ENCODE measurements around the genes GABRA5 and GOLGA8R.

DNA sequence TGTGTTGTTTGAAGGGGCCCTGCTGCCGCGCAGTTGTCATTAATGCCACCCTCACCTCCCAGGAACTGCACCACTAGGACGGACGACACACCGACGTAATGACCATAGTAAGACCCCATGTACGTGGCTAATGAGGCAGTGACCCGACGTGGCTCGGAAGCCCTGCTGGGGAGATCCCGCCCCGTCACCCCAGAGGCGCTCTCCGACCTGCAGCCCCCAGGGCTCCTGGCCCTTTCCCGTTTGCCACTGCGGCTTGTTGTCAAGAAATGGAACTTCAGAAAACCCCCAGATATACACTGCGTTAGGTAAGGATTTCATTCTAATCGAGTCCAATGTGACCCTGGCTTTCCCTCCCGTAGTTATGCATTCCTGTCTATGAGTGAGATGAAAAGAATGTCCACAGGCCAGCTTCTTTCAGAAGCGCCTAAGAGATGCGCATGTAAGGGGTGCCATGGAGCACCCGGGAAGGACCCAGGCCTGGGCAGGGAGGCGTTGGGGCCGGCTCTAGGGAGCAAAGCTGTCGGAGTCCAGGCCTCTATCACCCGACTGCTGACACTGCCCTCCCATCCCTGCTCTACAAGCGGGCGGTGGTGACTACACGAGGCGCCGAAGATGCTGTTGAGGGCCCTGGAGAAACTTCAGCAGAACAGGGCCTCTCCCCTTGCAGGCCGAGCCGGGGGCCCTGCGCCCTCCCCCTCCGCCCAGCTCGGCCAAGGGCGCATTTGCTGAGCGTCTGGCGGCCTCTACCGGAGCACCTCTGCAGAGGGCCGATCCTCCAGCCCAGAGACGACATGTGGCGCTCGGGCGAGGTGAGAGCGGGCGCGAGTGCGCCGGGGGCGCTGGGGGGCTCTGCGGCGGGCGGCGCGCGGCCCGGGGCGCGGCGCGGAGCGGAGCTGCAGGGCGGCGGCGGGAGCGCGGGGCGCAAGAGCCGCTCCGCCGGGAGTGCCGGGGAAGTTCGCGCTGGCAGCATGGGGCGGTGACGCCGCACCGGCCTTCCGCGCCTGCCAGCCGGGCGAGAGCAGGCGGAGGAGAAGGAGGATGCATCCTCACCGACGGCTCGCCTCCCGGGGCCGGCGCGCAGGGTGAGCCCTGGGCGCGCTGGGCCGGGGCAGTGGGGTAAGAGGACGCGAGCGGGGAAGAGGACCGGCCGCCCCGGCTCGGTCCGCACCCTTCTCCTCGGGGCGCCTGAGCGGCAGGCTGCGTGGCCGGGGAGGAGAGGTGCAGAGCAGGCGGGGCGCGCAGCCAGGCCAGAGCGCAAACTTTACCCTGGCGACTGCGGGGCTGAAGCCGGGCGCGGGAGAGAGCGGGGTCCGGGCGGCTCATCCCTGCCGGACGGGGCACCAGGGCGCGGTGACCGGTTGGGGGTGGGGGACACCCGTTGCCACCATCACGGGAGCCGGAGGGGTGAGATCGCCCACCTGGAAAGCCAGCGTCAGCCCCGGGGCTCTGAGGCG is at the start of gene GABRA5:
Gene GABRA5, plus strand, starts transcription at position 760 of the 1,454 bp plus-strand sequence.
- PRO-cap = no peak
- RAMPAGE, long total RNA = no peak

DNA sequence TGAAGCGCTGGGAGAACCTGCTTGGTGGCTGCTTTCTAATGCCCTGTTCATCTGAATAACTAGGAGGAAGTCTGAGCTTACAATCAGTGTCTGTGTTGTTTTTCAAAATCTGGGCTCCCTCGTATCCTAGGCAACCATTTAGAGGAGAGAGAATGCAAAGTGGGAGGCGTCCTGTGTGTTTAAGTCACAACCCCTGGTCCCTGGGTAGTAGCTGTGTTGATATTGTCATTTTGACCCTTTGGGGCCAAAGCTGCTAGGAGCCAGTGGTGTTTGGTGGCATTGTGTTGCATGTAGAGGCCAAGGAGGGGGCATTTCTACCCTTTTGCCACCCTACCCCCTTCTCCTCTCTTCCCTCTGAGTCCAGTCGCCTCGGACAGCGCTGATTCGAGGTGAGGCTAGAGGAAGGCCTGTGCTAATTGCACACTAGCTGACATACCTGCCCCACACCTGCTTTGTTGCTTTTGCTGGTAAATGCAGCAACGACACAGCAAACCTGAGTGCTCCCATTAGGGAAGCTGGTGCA is 100.0 kb downstream of the GABRG3 start:
- PRO-cap = no peak
- RAMPAGE, long total RNA = no peak

GRCh38 chr15:28919765-28920368 is 34.1 kb downstream of the APBA2 start:
- PRO-cap = no peak
- RAMPAGE, long total RNA = no peak

DNA sequence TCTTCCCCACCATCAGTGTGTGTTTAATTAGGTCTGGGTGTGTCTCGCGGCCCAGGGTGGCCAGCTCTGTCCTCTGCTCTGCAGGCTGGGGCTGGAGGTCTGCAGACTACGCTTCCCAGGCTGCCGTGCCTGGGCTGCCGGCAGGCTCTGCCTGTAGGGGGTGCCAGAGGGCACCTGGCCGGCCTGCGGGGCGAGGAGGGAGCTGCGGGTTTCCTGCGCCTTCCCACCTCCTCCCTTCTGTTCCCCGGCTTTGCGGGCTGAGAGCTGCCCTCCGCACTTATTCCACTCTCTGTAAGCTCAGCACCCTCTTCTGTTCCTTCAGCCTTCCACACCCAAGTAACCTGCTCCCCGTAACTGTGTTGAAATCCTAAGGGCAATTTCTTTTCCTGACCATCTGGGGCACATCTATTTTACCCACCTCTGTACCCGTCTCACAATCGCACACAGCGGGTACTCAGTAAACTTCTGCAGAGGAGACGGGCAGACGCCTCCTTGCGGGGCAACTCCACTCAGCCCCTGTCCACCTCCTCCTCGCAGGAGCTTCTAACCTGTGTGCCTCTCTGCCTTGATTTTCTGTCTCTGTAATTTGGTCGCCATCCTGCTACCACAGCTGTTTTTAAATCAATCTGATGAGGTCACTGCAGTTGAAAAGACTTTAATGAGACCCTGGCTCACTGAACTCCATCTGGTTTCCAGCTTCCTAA is 129.6 kb downstream of the NSMCE3 start:
- PRO-cap = no peak
- RAMPAGE, long total RNA = no peak

DNA sequence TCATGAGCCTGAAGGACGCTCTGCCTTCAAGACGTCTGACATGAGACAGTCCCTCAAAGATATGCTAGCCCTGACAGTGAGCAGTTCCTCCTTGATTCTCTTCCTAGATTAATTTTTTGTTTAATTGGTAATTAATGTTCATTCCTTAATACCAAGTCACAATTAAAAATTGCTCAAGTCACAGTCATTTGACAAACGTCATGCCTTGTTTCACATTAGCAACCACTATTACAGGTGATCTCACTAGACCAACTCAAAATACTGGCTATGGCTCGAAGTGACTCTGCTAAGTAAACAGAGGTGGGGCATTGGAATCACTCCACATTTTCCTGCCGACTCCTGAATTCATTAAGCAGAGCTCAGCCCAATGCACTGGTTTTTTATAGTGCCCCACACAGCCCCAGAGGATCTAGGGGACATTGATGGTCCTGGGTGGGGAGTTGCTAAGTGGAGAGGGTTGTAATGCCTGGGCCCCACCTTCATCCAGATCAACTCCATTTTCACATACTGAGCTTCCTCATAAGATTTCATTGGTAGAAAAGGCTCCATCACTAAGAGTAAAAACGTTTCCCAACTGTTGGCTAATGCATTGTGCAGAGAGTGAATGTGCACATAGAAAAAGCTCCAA is 100.0 kb downstream of the ENTREP2 start:
- PRO-cap = no peak
- RAMPAGE, long total RNA = no peak

DNA sequence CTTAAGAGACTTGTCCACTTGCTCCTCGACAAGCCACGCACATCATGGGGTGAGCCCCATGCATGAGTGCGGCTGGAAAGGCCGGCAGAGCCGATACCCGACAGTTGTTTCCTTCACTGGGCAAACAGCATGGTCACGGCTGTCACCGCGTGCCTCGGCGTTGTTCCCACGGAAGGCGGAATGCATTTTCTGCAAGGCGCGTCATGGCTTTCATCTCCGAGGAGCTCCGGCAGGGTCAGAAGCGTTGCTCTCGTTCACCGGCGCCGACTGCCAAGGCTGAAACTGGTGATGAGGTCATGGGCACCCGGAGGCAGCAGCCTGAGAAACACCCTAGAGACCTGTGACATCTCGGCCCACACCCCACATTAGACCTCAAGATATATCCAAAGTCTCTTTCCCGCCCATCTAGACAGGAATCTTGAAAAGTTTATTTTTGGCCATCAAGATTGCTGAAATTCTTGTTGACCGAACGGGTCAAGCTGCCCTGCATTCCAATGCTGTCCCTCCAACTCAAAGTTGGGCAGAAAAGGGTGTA is 546 bp upstream of the TJP1 start:
- PRO-cap = no peak
- RAMPAGE, long total RNA = no peak

DNA sequence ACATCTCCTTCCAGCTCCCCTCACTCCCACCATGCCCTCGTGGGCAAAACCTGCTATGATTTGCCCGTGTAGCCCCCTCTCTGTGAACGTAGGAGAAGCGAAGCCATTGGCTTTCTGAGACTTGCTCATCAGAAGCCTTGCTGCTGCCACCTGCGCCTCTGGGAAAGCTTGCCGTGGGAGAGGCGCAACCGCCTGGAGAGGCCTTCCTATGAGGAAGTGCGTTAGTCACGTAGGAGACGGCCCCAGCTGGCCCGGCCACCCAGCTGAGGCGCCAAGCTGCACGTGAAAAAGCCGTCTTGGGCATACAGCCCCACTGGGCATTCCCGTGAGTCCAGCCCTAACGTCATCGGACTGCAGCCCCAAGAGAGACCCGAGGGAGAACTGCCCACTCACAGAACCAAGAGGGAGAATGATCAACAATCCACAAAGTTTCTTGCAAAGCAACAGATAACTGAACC is 49.1 kb upstream of the TJP1 start:
- PRO-cap = no peak
- RAMPAGE, long total RNA = no peak

- PRO-cap = no peak
- RAMPAGE, long total RNA = no peak
Observed at GRCh38 chr15:30414209-30414433, at the start of gene GOLGA8R. TSS of gene GOLGA8R (minus strand) at chr15:30414260.

DNA sequence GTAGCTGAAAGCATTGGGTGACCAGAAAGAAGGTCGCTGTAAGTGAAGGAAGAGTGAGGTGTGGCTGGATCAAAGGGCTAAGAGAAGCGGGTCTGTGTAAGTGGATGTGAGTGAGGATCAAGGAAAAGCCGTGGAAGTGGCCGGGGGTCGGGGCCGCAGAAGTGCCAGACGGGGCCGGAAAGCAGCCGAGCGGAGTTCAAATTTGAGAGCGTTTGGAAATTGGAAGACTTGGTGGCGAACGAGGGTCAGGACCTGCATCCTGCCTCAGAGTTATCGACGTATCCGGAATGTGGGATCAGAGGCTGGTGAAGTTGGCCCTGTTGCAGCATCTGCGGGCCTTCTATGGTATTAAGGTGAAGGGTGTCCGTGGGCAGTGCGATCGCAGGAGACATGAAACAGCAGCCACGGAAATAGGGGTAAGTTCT is 22.7 kb downstream of the GOLGA8H start:
- PRO-cap = no peak
- RAMPAGE, long total RNA = no peak

DNA sequence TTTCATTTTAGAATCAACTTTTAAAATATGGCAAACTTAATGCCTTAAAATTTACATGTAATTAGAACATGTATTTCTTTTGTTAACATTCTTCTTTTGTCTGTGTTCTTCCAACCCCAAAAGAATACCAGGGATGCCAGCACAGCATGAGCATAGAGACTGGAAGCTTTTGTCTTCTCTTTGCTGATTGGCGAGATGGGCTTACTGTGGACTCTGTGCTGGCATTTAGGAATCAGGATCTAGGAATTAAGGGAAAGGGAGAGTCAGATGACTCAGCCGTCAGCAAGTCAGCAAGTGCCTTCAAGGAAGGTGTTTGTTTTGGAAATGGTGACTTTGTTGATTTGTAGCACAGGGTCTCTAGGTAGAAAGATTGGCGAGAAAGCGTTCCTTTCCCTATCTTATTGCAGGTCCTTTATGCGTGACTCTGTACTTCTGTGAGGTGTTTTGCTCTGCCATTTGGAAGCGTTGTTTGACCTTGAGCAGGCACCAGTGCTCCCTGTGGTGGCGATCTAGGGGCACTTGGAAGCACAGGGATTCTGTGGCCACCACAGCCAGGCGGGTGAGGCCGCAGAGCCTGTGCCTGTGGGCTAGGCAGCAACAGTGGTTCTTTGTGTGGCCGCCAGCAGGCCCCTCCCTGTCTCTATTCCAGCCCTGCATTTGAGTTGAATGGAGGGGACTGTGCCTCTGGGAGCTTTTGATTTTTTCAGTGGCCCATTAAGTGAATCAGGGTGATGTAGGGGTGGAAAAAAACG is 18.8 kb downstream of the FAN1 start:
- PRO-cap = no peak
- RAMPAGE, long total RNA = no peak

DNA sequence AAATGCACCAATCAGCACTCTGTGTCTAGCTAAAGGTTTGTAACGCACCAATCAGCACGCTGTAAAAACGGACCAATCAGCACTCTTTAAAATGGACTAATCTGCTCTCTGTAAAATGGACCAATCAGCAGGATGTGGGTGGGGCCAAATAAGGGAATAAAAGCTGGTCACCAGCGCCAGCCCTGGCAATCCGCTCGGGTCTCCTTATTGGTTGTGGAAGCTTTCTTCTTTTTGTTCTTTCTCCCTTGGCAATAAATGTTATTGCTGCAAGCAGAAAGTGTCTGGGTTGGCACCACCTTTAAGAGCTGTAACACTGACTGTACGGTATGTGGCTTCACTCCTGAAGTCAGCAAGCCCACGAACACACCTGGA is 13.4 kb downstream of the TRPM1 start:
- PRO-cap = no peak
- RAMPAGE, long total RNA = no peak

GRCh38 chr15:31254247-31254667 is 72.4 kb upstream of the KLF13 start:
- PRO-cap = no peak
- RAMPAGE, long total RNA = no peak

DNA sequence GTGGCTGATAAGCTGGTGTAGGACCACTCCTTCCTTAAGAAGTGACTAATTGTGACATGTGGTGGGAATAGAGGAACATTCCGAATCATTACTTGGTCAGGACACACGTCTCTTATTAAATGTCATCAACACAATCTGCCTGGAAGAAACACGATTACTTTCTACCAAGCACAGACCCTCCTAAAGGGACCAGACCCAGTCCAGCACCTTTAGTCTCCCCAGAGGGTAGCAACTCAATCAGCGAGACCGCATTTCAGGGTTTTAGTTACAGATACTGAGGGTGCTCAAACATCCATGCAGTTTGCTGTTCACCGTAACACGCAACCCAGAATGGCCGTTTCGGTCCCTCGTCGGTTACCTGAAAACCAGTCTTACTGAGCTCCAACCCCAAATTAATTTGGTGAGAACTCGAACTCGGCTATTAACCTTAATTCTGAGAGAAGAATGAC is 1.6 kb upstream of the KLF13 start:
- PRO-cap = no peak
- RAMPAGE, long total RNA = no peak

DNA sequence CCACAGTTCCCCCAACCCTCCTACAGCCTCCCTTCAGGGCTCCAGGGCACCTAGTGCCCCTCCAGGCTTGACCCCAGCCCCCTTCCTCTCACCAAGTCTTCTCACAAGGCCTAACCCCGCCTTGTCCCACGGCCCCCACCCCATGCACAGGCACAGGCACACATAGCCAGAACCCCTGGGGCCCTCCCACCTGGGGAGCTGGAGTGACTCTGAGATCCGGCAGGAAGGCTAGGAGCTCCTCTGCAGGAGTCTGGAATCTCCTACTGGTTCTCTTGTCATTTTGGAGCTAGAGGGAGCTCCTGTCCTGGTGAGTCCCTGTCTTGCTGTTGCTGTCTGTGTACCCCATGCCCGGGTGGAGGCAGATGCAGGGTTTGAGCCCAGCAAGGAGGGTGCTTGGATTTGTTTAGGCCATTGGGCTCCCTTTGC is 39.6 kb downstream of the KLF13 start:
- PRO-cap = no peak
- RAMPAGE, long total RNA = no peak

DNA sequence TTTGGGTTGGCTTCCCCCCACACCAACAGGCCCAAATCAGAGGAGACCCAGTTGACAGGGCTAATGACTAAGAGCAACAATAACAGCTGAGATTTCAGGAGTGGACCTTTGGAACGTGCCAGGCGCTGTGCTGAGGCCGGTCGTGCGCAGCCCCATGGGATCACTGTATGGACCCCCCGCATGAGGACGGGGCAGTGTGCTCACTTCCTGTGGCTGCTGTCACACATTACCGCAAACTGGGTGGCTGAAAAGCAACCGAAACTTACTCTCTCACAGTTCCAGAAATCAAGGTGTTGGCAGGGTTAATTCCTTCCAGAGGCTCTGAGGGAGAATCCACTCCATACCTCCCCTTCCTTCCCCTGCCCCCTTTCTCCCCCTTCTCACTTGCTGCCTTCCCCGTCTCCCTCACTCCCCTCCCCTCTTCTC is 41.0 kb downstream of the KLF13 start:
- PRO-cap = no peak
- RAMPAGE, long total RNA = no peak

GRCh38 chr15:31368674-31368894 is 41.9 kb downstream of the KLF13 start:
- PRO-cap = no peak
- RAMPAGE, long total RNA = no peak

DNA sequence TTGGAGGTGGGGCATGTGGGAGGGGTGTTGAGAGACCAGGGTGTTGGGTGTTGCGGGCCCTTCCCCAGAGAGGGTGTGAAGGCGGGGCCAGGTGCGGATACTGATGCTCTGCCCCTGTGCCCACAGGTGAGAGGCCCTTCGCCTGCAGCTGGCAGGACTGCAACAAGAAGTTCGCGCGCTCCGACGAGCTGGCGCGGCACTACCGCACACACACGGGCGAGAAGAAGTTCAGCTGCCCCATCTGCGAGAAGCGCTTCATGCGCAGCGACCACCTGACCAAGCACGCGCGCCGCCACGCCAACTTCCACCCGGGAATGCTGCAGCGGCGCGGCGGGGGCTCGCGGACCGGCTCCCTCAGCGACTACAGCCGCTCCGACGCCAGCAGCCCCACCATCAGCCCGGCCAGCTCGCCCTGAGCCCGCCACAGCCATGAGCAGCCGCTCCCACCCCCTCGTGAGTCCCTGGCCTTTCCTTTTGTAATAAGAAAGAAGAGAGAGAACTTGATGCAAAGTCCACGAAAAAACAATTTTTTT is 45.3 kb downstream of the KLF13 start:
- PRO-cap = no peak
- RAMPAGE, long total RNA = no peak

GRCh38 chr15:31396929-31397648 is 70.5 kb downstream of the KLF13 start:
- PRO-cap = no peak
- RAMPAGE, long total RNA = no peak

DNA sequence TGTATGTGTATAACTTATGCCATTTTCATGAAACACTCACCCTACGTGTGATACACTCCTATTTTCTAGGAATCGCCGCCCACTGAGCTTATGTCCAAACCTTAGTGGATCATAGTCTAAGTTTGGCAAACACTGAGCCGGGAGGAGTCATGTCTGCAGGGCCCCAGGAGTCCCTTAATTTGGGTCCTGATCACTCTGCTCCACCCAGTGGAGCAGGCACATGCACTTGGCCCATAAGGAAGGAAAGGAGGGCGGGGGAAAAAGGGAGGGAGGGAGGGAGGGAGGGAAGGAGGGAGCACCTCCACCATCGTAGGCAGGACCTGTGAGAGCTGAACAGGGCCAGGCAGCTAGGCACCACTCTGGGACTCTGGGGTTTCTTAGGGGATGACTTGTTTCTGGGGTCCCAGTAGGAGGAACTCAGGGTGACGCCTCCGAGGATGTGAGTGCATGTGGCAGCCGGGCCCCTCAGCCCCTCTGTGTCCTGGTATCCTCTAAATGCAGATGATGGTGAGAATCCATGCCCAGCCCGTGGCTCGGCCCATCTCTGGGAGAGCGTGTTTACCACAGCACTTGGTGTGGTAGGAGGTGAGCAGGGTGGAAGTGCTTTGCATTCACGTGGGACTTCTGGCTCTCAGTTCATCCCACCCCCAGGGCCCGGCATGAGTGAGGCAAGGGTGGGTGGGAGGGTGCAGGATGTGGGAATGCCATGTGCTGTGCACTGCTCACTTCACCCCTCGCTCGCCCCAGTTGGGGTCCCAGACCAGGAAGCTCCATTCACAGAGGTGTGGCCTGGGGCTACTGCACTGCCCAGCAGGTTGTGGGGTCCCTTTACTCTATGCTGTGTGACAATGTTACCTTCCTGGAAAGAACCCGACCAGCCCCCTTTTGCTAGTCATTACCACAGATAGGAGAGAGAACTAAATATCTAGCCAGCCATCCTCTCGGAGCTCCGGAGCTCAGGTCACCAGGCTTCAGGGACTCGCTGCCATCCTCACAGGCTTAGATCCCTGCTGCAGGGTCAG is 109.6 kb downstream of the KLF13 start:
- PRO-cap = no peak
- RAMPAGE, long total RNA = no peak

DNA sequence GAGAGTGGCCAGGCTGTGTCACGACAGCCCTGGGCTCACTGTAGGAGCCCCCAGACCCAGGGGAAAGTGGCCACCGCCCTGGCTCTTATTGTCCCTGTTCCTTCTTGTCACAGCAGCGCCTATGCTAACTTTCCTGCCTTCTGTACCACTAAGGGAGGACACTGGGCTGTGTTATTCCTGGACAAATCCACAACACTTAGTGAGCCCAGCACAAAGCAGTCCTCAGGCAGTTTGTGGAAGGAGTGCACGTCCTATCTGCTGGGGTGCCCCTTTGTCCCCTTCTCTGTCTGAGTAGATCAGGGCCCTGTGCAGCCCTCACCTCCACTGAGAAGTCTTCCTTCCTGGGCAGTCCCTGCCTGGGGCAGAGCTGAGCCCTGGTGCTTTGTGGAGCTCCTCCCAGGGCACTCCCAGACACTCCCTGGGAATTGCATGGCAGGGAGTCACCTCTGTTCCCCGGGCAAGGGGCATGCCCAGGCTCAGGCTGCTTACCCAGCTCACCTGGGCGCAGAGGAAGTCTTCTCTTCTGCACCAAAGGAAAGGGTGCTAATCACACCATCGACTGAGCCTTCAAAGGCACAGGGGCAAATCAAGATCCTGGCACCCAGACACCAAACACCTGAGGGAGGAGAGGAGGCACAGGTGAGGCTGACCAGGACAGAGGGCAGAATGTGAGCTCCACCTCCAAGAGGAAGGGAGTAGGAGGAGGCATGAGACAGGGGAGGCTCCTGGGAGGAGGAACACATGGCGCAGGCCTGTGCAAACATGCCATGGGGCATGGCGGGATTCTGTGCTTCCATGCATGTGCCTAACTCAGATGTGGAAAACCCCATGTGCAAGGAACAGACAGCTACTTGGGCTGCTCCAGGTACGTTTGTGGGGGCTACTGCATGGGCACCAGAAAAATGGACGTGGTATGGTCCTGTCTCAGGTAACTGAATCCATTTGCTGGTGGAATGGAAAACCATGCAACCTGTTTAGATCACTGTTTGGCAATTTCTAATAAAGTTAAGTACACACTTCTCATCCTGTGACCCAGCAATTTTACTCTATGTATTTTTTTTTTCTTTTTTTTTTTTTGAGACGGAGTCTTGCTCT is 138.8 kb downstream of the KLF13 start:
- PRO-cap = no peak
- RAMPAGE, long total RNA = no peak

Measured in Karpas-422 (cell line).